Metastatic Breast Carcinoma in the Ovary (tissue), 3 donors: ENCODE measurements around a stretch of chr16.

DNA sequence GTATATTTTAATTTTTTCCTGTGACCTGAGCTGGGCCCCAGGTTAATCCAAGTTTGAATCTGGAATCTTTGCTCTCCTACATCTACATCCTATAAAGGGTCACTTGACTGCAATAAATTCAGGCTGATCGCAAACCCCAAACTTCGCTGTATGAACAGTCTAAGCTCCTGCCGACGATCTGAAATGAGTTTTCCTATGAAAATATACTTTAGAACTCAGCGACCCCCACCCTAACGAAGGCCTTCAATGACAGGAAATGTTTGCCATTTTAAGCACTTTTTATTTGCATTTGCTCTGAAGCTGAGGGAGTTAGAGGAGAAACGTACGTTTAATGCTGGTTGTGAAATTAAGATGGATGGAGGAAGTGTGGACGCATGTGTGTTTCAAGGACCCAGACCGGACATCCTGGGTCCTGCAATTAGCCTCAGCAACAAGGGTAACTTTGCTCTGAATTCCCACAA is 252.0 kb downstream of the C16orf95 start:
- PRO-cap, 3 experiments, result no peak in any of the 3 experiments

DNA sequence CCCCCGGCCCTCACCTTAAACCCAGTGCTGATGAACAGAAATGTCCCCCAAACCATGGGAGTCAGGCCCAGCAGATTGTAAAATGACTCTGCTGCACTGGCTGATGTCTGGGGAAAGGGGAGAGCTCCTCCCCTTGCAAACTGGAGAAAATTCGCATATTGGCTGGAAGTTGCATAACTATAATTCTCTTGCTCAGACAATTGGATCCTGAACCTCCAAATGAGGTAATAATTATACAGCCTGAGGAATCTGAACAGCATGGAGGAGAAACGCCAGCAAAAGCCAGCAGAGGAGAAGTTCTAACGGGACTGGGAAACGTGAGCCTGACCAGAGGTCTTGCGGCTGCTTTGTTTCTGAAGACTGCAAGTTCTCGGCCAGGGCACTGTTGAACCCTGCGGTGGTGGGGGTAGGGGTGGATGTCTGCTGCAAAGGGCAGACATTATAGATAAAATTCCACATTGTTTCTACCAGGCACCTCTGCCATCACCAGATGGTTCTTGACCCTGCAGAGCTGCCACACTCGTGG is 109.6 kb downstream of the C16orf95 start:
- PRO-cap, 3 experiments, result no peak in any of the 3 experiments

DNA sequence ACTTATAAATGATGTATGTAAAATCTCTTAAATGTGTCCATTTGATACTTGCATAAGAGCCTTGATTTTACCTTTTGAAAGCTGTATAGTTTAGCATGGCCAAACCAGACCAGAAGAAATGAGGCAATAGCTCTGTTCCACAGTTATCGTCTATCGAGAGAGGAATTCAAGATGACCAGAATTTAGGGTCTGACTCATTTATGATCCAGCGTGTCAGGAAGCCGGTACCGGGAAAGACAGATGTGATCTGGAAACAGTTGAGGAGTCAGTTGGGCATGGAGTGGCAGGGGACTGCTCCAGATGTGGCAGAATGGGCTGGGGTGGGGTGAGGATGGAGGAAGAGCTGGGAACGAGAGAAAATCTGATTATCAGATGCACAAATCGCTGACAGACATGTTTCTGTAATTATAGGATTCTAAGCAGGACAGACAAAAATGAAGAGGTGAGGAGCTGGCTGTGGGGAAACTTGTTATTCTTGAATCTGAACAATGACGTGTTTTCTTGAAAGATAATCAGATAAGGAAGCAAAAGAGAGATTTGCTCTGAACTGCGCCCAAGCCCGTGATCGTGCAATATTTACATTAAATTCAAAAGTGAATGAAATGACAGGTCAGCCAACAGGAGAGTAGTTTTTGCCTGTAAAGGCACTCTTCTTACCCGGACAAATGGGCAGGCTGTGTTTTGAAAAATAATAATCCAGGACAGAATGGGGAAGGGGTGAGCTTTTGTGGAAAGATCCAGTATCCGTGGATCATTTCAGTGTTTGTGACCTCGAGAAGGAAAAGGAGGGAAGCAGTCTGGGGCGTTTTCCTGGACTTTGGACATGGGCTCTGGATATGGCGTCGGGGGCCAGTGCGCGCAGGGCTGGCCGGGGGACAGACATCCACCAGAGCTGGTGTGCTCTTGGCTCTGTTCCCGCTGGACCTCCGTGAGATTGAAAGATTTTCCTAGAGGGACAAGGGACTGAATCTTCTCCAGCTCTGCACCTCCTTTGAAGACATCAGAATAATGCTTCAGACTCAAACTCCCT is 76.4 kb downstream of the C16orf95 start:
- PRO-cap, 3 experiments, result no peak in any of the 3 experiments

GRCh38 chr16:87329592-87330515 is 12.7 kb upstream of the C16orf95 start:
- PRO-cap, 3 experiments, result no peak in any of the 3 experiments

DNA sequence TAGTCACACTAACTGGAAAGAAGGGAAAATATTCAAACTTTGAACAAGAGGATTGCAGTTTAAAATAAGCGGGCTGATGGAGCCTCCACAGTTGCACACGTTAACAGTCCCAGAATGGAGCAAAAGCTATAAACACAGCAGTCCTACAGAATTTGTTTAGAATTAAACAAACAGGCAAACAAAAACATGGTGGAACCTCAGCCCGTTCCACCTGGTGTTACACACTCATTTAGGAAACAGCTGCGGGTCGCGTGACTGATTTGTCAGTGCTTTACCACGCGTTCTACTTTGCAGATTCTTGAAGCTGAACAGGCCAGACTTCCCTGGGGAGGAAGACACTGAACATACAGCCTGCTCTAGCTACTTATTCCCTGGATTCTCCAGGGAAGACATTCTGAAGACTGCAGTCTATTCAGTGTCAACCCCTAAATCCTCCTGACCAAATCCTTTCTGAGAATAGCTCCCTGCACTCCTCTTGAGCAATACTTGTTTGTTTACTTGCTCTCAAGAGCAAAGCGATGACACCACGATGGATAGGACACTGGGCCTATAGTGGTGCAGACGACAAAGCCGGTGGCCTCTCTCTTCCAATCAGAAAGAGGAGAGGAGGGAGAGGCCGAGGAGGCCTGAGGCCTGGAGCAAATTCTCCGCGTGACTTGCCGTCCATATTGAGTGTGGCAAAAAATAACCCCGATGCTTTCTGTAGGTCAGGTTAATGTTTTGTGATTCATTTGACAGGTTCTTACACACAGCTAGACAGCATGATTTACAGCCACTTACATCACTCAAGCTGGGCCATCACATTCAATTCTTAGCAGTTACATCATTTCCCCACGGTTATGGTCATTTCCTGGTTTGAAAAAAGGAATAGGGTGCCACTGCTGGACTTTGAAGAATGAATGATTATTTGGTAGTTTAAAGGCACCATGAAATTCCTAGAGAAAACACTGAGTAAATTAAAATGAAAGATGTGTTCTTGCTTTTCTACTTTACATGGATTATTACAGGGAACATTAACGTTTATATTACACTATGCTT is 3.9 kb upstream of the MAP1LC3B start:
- PRO-cap, 3 experiments, result peak in 3 of 3 experiments; most common plus-strand start position 726 of the sequence (in 2); most common minus-strand start position 484 of the sequence (in 3)

- PRO-cap, 3 experiments, result no peak in any of the 3 experiments
Observed at GRCh38 chr16:87518315-87518968, 25.6 kb upstream of the ZCCHC14 start.

GRCh38 chr16:87521663-87522222 is 28.9 kb upstream of the ZCCHC14 start:
- PRO-cap, 3 experiments, result no peak in any of the 3 experiments

- PRO-cap, 3 experiments, result no peak in any of the 3 experiments
Observed at GRCh38 chr16:87599060-87599588, 3.2 kb upstream of the JPH3 start.

GRCh38 chr16:87791176-87791706 is 25.5 kb upstream of the KLHDC4 start:
- PRO-cap, 3 experiments, result no peak in any of the 3 experiments

DNA sequence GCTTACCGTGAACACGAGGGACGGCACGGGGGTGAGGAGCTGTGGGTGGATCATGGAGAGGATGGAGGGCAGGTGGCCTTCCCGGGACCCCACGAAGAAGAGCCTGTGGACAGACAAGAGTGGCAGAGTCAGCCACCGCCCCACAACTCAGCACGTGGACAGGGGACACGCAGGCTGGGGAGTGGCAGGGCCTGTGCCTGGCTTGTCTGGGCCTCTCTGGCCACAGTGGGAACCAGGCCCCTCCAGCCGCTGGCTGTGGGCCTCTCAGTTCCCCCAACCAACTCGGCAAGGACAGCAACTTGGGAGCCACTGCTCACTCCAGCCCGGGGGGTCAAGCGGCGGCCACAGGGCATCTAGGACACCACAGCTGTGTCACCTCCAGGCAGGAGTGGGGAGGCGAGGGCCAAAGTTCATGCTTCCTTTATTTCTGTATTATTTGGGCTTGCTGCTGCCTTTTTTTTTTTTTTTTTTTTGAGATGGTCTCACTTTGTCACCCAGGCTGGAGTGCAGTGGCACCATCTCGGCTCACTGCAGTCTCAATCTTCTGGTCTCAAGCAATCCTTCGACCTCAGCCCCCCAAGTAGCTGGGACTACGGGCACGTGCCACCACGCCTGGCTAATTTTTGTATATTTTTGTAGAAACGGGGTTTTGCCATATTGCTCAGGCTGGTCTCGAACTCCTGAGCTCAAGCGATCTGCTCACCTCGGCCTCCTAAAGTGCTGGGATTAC is 31.3 kb downstream of the SLC7A5 start:
- PRO-cap, 3 experiments, result no peak in any of the 3 experiments

GRCh38 chr16:87840467-87841471 is 28.5 kb downstream of the SLC7A5 start:
- PRO-cap, 3 experiments, result no peak in any of the 3 experiments

- PRO-cap, 3 experiments, result peak in 3 of 3 experiments; most common plus-strand start chr16:87856442 (in 3); most common minus-strand start chr16:87856142 (in 1)
Observed at GRCh38 chr16:87855449-87856702, 13.4 kb downstream of the SLC7A5 start.

DNA sequence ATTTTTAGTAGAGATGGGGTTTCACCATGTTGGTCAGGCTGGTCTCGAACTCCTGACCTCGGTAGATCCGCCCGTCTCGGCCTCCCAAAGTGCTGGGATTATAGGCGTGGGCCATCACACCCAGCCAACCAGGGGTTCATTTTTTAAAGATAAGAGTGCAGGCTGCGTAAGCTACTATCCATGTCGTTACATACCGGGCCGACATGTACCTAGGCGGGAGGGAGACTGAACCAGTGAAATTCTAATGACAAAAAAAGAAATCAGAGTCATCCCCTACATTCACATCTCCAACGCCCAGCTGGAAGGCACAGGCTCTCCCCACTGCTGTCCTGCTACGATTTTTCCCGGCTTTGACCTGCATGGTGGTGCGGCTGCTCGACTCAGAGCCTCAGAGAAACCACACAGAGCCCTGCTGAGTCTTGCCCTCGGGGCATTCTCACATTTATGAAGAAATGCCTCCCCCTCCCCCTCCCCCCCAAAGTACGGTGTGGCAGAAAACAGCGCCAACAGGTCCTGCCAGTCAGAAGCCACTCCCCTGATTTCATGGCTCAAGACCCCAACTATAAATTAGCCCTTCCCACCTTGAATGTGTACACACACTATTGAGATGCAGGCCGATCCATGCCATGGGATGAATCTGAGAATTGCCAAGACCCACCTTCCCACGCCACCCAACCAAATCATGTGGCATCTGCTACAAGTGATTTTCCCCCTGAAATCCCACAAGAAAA is 2.0 kb downstream of the SLC7A5 start:
- PRO-cap, 3 experiments, result peak in 2 of 3 experiments; most common plus-strand start position 591 of the sequence (in 1); most common minus-strand start position 352 of the sequence (in 2)

- PRO-cap, 3 experiments, result peak in 1 of 3 experiments; most common plus-strand start chr16:87948423 (in 1); most common minus-strand start chr16:87948177 (in 1)
Observed at GRCh38 chr16:87947693-87948582, 3.3 kb upstream of the BANP start.

DNA sequence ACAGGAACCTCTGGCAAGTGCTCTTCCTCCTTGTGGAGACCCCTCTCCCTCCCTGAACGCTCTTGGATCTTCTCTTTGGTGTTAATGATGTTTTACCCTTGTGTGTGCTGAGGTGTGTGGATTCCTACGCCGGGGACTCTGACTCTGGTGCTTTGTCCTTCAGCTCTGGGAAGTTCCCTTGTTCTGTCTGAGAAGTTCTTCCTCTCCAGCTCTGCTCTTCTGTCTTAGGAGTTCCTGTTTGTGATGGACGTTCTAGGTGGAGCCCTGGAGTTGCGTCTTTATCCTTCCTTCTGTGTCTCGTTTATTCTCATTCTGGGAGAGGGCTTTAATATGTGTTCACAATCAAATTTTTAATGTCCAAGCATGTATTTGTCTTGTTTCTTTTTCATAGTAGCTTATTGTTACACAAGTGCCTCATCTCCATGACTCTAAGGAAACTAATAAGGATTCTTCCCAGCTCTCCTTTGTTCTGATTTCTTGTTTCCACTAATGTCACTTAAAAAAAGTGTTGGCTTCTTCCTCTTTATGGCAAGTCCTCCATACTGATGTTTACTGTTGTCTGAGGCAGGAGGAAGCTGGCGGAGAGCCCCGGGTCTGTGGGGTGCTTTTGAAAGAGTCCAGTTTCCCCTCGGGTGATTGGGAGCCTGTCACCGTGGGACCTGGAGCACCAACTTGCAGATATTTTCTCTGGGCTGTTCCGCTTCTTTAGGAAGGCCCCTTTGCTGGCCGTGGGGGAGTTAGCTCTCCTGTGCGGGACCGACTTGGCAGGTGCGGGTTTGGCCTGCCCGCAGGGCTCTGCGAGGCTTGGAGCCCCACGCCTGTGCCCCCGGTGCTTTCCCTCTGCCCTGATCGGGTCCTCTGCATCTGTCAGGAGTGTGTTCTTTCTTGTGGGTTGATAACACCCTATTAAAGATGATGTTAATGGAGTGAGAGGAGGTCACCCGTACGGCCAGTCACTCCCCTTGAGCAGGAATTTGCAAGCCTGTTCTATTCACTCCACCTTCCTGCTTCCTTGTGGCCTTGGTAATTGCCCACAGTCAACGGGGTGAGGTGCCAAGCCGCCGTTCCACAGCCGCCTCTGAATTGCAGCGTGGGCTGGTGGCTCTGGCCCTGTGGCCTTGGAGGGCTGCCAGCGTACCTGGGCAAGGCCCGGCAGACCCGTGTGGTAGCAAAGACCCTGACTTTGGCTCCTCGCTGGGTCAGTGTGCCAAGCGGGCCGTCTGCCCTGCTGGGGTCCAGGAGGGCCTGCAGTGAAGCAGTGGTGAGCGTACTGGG is 3.1 kb downstream of the BANP start:
- PRO-cap, 3 experiments, result peak in 2 of 3 experiments; most common plus-strand start position 237 of the sequence (in 1); most common minus-strand start position 189 of the sequence (in 2)

- PRO-cap, 3 experiments, result no peak in any of the 3 experiments
Observed at GRCh38 chr16:88118653-88119820, 167.8 kb downstream of the BANP start.

DNA sequence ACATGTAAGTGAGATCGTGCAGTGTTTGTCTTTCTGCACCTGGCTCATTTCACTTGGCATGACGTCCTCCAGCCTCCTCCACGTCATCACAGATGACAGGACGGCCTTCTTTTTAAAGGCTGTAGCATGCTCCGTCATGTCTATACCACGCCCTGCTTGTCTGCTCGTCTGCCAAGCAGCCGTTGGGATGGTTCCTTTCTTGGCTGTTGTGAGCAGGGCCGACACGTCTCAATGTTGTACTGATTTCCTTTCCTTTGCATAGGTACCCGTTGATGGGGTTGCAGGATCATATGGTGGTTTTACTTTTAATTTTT is 212.3 kb upstream of the ZNF469 start:
- PRO-cap, 3 experiments, result no peak in any of the 3 experiments

GRCh38 chr16:88184525-88185091 is 198.2 kb upstream of the ZNF469 start:
- PRO-cap, 3 experiments, result no peak in any of the 3 experiments

- PRO-cap, 3 experiments, result no peak in any of the 3 experiments
Observed at GRCh38 chr16:88223904-88224503, 158.8 kb upstream of the ZNF469 start.

DNA sequence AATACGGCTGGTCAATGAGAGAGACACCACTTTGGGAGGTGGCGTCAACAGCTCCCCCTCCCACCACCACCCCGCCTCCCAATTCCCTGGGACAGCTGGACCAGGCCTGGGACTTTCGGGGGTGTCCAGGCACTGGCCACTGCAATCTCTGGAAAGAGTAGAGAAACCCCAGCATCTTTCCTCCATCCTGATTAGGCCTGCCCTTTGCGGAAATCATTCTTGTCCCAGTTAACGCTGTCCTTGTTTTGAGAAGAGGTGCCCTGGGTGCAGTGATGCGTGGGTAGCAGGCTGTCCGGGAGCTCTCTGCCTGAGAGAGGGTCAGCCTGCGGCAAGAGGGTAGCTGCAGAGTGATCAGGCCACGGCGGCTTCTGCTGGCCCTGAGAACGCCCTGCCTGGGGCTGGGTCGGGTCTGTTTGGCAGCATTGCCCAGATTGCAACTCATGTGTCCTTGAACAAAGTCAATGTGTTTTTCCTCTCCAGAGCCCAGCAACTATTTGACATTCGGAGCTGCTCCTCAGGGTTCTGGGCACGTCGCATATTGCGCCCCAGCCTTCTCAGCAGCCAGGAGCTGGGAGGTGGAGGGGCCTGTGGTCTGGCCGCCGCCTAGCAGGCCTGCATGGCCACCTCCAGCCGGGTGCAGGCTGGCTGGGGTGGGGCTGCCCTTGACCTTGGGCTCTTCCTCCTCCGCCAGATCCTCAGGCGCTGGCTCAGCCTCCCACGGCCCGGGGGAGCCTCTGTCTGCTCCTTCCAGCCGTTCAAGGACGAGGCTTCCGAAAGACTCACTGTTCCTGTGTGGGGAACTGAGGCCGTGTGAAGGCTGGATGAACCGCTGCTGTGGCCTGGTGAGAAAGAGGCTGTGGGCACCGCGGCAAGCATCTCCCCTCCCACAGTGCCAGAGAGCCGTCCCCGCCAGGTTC is 150.2 kb upstream of the ZNF469 start:
- PRO-cap, 3 experiments, result no peak in any of the 3 experiments